IMR-90 (cell line): ENCODE data around the gene FAR1.

DNA sequence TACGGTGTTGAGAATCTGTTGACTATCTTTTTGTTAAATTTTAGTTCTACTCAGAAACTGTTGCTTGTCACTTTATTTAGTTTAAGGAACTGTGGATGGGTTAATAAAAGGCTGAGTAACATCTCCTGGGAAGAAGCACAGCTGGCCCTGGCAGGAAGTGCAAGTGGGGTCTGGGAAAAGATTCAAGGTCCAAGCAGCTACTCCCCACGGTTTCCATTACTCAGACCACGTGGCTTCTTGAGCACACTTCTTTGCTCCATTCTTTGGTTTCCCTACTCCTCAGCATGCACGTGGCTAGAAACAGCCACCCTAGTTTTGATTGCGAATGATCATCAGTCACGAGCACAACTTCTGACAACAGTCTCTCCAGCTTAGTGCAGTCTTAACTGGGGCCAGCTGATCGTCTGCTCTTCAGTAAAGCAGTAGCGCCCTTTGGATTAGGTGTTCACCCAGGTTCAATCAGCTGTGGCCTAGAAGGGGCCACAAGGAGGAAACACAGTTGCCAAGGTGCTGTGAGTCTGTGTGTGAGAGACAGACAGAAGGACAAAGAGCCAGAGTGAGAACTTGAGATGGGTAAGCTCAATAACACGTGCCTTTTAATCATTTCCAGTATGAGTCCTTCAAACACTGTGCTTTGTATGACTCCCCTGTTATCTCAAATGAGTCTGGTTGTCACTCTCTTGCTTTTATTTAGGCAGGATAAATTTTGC, 1.1 kb upstream of the PARVA start:
- RRBS = no CpG with 5 or more reads among the region's 9 CpGs
CAGE:
- cytosol, long polyA plus RNA = no peak
- long polyA plus RNA = no peak
- nucleus, long polyA plus RNA = no peak

- RRBS = no CpG with 5 or more reads among the region's 7 CpGs
CAGE:
- cytosol, long polyA plus RNA = no peak
- long polyA plus RNA = no peak
- nucleus, long polyA plus RNA = no peak
Measured at GRCh38 chr11:12418219-12418668, 40.9 kb downstream of the PARVA start.

- RRBS = no CpG with 5 or more reads among the region's 22 CpGs
CAGE:
- cytosol, long polyA plus RNA = no peak
- long polyA plus RNA = no peak
- nucleus, long polyA plus RNA = no peak
Measured at GRCh38 chr11:12827734-12829108, 154.0 kb downstream of the TEAD1 start.

- RRBS = no CpG with 5 or more reads among the region's 8 CpGs
CAGE:
- cytosol, long polyA plus RNA = no peak
- long polyA plus RNA = no peak
- nucleus, long polyA plus RNA = no peak
Measured at GRCh38 chr11:12842216-12842808, 166.8 kb upstream of the RASSF10 start.

- RRBS = no CpG with 5 or more reads among the region's 3 CpGs
CAGE:
- cytosol, long polyA plus RNA = no peak
- long polyA plus RNA = no peak
- nucleus, long polyA plus RNA = no peak
Measured at GRCh38 chr11:13118539-13118995, 109.5 kb downstream of the RASSF10 start.

DNA sequence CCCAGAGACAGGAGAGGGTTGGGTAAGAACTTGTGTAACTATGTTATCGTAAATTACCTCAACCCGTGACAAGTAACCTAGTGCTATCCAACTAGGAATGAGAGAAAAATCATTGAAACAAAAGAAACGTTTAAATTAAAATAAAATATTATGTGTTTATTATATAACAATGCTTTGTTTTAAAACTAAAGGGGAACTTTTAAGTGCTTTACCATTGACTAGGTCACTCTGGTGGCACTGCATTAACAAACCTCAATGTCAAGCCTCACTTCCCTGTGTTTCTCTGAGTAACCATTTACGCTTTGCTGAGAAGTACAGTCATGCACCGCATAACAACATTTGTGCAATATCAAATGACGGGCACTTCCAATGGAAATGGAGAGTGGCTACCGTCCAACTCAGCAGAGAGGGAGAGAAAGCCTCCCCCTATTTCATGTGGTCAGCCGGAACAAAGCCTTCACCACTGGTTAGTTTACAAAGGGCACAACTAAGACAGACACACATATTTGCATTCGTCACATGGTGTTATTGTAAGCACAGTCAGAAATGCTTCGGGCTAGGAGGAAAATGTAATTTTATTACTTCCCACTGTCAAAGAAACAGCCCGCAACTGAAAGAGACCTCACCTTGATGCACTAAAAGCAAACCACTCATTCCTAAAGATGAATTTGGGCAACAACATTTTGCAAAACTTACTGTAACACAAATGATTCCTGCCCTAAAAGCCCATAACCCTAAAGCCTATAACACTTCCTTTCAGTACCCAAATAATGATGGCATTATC, 117.3 kb downstream of the RASSF10 start:
- RRBS = no CpG with 5 or more reads among the region's 11 CpGs
CAGE:
- cytosol, long polyA plus RNA = no peak
- long polyA plus RNA = no peak
- nucleus, long polyA plus RNA = no peak

DNA sequence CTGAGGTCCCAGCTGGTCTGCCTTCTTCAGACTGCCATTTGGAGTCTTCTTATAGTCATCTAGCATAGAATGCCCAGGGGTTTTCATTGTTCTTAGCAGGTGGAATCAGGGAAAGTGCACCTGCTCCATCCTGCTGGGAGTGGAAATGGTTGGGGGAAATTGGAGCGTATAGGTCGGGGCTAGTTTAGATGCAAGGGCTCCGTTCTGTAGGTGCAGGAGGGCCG, 28.3 kb downstream of the BMAL1 start:
- RRBS = no CpG with 5 or more reads among the region's 4 CpGs
CAGE:
- cytosol, long polyA plus RNA = no peak
- long polyA plus RNA = no peak
- nucleus, long polyA plus RNA = no peak

DNA sequence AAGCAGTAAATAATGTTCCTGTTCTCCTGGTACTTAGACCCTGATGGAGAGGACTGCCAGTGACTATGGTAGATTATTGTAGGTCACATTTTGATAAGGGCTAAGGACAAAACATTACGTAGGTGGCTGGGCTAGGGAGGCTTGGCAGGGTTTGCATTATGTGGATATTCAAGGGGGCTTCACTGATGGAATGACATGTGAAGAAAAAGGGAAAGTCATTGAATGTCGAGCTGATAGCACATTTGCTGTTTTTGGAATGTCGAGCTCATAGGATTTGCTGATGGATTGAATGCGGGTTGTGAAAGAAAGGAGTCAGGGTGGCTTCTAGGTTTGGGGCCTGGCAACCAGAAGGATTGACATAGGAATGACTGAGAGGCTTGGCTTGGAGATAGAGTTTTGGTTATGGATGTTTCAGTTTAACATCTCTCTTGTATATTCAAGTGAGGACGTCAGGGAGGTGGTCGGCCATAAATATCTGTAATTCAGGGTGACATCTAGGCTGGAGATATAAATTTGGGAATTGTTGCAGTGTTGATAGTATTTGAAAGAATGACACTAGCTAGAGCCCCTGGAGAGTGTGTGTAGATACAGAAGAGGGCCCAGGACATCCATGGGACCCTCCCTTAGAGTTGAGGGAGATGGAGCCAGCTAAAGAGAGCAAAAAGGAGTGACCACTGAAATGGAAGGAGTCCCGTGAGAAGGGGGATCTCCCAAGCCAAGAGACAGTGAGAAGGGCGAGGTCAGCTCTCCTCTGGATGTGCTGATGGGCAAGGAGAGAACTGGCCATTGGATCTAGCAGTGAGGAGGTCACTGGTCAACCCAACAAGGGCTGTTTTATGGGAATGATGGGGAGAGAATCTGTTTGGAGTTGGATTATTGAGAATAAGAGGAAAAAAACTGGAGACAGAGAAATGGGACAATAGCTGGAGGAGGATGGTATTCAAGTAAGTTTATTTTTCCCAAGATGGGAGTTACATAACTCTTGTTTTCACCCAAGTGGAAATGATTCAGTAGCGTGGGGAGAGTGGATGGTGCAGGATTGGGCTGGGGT, 73.7 kb downstream of the BMAL1 start:
- RRBS = no CpG with 5 or more reads among the region's 9 CpGs
CAGE:
- cytosol, long polyA plus RNA = no peak
- long polyA plus RNA = no peak
- nucleus, long polyA plus RNA = no peak

GRCh38 chr11:13369352-13369853, 91.8 kb downstream of the BMAL1 start:
- RRBS = no CpG with 5 or more reads among the region's 5 CpGs
CAGE:
- cytosol, long polyA plus RNA = no peak
- long polyA plus RNA = no peak
- nucleus, long polyA plus RNA = no peak

GRCh38 chr11:13448515-13449299, 14.3 kb downstream of the BTBD10 start:
- RRBS = no CpG with 5 or more reads among the region's 6 CpGs
CAGE:
- cytosol, long polyA plus RNA = no peak
- long polyA plus RNA = no peak
- nucleus, long polyA plus RNA = no peak

- RRBS = no CpG with 5 or more reads among the region's 1 CpG
CAGE:
- cytosol, long polyA plus RNA = no peak
- long polyA plus RNA = no peak
- nucleus, long polyA plus RNA = no peak
Measured at GRCh38 chr11:13460219-13460684, 2.8 kb downstream of the BTBD10 start.

DNA sequence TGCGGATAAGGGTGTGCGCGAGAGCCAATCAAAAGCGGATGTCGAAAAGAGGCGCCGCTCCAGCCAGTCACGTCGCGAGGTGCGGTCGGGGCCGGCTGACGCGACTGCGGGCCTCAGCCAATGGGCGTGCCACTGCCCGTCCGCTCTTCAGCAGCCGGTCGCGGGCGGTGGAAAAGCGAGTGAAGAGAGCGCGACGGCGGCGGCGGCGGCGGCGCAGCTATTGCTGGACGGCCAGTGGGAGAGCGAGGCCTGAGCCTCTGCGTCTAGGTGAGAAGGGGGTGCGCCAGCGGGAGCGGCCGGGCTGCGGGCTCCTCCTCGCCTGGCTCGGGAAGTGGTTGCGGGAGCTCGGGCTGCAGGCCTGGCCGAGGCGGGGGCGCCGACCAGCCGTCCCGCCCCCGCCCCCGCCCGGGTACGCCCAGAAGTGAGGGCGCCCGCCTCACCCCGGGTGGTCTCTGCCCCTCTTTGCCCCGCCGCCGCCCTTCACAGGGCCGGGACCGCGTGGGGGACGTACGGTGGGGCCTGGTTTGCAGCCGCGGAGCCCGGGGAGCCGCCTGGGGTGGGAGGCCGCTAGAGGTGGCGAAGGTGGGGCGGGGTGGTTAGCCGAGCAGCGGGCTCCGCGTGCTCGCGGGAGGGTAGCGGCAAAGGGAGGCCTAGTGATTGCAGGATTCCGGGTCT, at the start of gene FAR1:
Gene FAR1 (plus strand): TSS at position 129 of the 675 bp plus-strand sequence.
- RRBS = 3% methylated on average over 31 of the region's 81 CpGs
CAGE:
- cytosol, long polyA plus RNA = start-site peak on the plus strand centred at position 162 of the sequence, 27 bp wide, 43 and 95 reads in 2 replicates
- long polyA plus RNA = start-site peak on the plus strand centred at position 159 of the sequence, 40 bp wide, 97 and 135 reads in 2 replicates
- nucleus, long polyA plus RNA = start-site peak on the plus strand centred at position 528 of the sequence, 826 bp wide, 726 and 231 reads in 2 replicates

- RRBS = 0% methylated on average over 3 of the region's 11 CpGs
CAGE:
- cytosol, long polyA plus RNA = no peak
- long polyA plus RNA = no peak
- nucleus, long polyA plus RNA = no peak
Measured at GRCh38 chr11:13669215-13669664, 772 bp downstream of the FAR1 start.

DNA sequence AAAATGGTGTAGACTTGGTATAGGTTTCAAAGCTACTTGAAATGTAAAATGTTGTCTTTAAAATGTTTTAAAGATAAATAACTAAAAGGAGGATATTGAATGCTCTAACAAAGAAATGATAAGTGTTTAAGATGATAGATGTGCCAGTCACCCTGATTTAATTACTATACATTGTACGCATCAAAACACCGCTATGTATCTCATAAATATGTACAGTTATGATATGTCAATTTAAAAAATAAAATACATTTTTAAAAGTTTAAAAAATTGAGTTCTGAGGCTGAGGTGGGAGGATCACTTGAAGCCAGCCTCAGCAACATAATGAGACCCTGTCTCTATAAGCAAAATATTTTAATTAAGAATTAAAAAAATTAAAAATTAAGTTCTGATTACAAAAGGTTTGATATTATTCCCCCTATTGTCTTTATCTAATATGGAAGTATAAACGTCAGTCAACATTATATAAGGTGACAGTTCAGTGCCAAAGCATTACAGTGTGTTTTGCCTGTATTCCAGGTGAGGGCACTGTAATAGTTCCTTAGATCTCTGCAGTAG, 32.8 kb downstream of the FAR1 start:
- RRBS = no CpG with 5 or more reads among the region's 3 CpGs
CAGE:
- cytosol, long polyA plus RNA = no peak
- long polyA plus RNA = no peak
- nucleus, long polyA plus RNA = no peak

DNA sequence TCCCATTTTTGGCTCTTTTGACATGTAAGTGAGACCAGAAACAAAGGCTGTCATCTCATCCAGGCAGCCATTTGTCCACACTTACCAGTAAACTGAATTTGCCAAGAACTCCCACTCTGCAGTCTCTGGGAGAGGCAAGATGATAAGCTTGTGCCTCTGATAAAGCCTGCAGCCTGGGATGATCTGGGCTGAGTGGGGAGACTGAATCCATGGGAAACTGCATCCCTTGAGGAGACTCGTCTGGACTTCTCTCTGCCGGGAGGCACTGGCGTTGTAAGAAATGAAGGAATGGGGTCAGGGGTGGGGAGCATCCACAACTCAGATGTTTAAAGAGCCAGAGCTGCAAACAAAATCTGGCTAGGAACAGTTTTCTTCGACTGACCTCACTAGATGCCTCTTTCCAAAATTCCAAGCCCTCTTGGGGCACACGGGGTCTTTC, 64.4 kb downstream of the SPON1 start:
- RRBS = no CpG with 5 or more reads among the region's 5 CpGs
CAGE:
- cytosol, long polyA plus RNA = no peak
- long polyA plus RNA = no peak
- nucleus, long polyA plus RNA = no peak

DNA sequence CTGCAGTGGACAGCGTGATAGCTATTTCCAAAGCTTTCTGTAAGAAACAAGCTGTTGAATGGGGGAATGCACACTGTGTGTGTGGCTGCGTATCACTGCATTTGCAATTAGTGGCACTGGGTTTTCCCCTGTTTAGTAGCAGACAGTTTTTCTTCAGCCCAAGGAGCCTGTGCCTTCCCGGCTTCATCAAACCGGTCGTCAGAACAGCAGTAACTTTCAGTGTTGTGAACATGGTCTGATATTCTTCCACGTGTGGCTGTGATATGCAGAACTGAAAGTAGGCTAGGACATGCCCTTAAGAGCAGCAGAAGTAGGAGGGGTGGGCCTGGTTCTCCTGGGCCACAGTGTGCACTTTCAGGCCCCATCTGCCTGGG, 121.4 kb downstream of the RRAS2 start:
- RRBS = no CpG with 5 or more reads among the region's 6 CpGs
CAGE:
- cytosol, long polyA plus RNA = no peak
- long polyA plus RNA = no peak
- nucleus, long polyA plus RNA = no peak

GRCh38 chr11:14357610-14358747, 1.0 kb downstream of the RRAS2 start:
- RRBS = 4% methylated on average over 44 of the region's 80 CpGs
CAGE:
- cytosol, long polyA plus RNA = start-site peak on the minus strand at chr11:14358424-14358468, 20 and 107 reads in 2 replicates
- long polyA plus RNA = start-site peak on the minus strand at chr11:14358399-14358485, 56 and 20 reads in 2 replicates
- nucleus, long polyA plus RNA = start-site peak on the minus strand at chr11:14358455-14358531, 54 and 98 reads in 2 replicates

- RRBS = no CpG with 5 or more reads among the region's 8 CpGs
CAGE:
- cytosol, long polyA plus RNA = no peak
- long polyA plus RNA = no peak
- nucleus, long polyA plus RNA = no peak
Measured at GRCh38 chr11:14494958-14495964, 4.3 kb downstream of the COPB1 start.

DNA sequence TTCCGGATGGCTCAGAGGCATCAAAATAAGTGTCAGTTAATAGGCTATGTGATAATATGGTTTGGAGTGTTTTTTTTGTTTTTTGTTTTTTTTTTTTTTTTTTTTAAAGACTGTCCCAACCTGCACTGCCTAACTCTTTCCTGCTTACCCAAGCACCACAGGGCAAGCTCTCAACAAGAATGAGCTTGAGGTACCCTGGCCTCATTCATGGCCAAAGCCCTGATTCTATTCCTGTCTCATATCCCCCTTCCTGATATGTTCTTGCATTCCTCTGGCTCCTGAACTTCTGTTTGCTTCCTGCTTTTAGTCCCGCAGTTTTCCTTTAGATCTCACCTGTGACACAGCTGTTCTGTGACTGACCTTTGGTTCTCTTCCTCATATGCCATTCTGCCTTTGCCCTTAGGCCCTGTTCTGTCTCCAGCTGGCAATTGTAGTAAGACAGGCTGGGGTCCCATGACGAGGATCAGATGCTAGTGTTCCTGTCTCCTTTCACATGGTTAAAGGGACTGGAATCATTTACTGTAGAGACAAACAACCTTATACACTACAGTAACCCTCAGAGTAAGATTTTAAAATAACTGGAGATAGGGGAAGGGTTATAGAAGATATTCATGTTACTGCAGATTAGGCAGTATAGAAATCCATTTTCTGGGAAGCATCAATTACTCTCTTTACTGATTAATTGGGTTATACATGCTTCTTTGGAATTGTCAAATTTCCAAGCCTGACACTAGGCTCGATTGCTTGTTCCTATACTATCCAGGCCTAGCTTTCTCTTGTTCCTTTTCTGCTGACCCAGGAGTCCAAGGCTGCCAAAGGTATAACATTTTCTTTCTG, 59.0 kb upstream of the PDE3B start:
- RRBS = no CpG with 5 or more reads among the region's 4 CpGs
CAGE:
- cytosol, long polyA plus RNA = no peak
- long polyA plus RNA = no peak
- nucleus, long polyA plus RNA = no peak

DNA sequence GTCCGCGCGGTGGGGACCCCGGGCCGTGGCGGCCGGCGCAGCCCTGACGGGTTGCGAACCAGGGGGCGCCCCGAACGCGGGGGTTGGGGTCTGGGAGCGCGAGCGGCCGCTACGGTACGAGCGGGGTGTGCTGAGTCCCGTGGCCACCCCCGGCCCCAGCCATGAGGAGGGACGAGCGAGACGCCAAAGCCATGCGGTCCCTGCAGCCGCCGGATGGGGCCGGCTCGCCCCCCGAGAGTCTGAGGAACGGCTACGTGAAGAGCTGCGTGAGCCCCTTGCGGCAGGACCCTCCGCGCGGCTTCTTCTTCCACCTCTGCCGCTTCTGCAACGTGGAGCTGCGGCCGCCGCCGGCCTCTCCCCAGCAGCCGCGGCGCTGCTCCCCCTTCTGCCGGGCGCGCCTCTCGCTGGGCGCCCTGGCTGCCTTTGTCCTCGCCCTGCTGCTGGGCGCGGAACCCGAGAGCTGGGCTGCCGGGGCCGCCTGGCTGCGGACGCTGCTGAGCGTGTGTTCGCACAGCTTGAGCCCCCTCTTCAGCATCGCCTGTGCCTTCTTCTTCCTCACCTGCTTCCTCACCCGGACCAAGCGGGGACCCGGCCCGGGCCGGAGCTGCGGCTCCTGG, 419 bp downstream of the PDE3B start:
- RRBS = 2% methylated on average over 29 of the region's 70 CpGs
CAGE:
- cytosol, long polyA plus RNA = no peak
- long polyA plus RNA = no peak
- nucleus, long polyA plus RNA = no peak